Calu3 (cell line): ENCODE data around the genes BHLHA9 and SMG6.

- PRO-cap, result no peak
These were observed at the start of gene BHLHA9 for GRCh38 chr17:1270118-1270694. Gene BHLHA9, plus strand, starts transcription at chr17:1270444.

DNA sequence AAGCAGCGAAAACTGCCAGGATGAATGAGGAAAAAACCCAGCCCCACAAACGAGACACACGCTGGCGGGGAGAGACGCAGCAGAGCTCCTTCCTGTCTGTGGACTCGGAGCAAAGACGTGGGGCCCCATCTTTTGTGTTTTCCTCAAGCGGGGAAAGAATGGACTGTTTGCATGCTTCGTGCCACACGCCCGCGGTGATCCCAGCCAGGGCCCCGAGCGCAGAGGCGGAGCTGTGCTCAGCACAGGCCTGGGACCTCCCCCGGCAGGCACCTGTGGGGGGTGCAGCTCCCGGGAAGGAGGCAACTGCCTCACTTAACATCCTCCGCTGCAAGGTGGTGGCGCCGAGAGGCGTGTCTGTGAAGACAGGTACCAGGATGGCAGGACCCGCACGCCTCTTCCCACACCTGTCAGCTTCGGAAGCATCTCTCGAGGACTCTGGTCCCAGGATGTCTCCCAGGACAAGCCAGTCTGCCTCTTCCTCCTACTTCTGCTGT is 19.2 kb downstream of the TRARG1 start:
- PRO-cap, result no peak

- PRO-cap, result no peak
These were observed 6.6 kb downstream of the CRK start for GRCh38 chr17:1449538-1449737.

DNA sequence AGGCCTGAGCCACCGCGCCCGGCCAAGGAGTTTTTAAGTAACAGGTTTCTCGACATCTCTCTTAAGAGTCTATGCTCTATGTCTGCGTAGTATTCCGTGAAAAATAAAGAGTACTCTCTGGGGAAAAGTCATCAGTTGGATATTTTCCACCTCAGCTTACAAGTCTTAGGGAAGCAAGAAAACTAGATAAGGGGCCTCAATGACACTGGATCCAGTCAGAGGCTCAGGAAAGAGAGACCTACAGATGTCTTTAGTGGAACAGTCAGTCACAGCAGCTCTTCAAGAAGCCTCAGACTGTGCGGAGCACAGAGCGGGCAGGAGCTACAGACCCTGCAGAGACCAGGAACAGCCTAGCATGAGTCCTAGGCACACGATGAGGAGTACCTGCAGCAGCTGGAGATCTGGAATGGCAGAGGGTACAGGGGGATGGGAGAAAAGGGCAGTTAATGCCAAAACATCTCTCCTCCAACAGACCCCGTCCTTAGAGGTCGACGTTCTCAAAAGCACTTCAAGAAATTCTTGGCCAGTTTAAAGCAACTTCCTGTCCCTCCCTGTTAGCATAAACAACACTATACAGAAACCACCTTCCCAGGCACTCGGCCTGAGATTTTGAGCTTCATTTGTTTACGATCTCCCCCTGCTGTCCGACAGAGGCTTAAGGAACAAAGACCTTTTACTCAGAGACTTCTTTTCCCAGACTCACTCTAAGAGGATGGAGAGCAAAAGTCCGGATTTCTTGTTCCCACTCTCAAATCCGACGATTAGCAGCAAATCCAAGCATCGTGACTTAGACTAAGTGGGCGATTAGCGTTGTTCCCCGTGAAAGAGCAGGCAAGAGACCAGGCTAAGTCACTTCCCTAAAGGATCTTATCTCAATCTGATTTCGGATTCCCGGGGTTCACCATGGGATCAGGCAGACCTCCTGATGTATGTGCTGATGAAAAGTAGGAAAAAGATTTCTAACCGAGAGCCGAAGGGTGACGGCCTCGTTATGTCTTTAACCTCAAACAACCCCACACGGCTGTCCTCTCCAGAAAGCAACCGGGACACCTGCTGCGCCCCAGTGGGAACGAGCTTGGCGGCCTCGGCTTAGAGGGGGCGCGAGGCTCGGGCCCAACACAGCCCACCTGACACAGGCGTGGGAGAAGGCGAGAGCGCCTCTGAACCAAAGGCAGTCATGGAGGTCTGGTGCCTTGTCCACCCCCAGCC is 823 bp downstream of the INPP5K start:
- PRO-cap, result unidirectional peak, plus-strand start at position 702 of the sequence

DNA sequence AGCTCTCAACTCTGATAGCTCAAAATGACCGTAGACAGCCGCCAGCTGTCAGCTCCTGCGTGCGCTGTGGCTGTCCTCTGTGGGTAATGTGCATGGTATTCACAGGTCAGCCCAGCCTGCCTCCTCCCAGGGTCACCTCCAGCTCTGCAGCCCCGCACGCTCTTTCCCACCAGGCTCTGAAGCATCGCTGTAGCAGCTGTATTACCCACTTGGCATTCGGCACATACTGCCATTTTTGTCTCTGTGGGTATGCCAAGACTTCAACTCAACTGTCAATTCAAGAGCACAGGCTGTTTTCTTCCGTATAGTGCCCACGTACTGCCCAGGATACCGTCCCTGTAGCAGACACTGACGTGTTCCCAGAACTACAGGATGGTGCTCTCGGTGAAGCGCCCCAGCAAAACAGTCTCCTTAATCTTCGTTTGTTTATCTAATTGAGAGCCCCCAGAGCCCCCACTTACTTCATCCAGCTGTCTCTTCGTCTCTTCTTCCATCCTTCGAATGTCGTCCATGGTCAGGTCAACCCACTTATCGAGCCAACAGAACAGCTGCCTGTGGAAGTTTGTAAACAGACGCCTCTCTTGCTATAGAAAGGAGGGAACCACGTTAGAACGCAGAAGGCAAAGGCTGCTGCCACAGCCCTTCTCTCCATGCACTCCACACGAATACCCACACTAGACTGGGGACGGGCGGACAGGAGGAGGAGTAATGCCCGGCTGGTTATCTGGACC is 17.4 kb upstream of the INPP5K start:
- PRO-cap, result no peak

DNA sequence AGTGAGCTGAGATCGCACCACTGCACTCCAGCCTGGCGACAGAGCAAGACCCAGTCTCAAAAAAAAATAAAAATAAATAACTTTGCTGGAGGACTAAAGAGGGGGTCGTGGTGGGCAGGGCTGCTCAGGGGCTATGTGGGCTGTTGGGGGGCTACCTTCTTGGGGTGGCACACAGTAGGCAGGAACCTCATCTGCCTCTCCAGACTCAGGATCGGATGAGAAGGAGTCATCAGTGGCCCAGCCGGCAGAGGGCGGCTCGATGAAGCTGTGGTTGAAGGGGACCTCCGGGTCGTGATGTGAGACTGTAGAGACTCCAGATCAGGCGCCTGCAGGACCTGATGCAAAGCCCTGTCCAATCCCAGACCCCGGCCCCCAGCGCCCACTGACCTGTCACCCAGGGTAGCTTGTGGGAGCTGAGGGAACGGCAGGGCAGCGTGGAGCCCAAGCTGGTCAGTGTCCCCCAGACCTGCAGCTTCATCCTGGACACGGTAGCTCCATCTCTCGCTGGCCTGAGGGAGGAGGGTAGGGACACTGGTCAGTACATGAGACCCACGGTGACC is 8.0 kb upstream of the SLC43A2 start:
- PRO-cap, result no peak

DNA sequence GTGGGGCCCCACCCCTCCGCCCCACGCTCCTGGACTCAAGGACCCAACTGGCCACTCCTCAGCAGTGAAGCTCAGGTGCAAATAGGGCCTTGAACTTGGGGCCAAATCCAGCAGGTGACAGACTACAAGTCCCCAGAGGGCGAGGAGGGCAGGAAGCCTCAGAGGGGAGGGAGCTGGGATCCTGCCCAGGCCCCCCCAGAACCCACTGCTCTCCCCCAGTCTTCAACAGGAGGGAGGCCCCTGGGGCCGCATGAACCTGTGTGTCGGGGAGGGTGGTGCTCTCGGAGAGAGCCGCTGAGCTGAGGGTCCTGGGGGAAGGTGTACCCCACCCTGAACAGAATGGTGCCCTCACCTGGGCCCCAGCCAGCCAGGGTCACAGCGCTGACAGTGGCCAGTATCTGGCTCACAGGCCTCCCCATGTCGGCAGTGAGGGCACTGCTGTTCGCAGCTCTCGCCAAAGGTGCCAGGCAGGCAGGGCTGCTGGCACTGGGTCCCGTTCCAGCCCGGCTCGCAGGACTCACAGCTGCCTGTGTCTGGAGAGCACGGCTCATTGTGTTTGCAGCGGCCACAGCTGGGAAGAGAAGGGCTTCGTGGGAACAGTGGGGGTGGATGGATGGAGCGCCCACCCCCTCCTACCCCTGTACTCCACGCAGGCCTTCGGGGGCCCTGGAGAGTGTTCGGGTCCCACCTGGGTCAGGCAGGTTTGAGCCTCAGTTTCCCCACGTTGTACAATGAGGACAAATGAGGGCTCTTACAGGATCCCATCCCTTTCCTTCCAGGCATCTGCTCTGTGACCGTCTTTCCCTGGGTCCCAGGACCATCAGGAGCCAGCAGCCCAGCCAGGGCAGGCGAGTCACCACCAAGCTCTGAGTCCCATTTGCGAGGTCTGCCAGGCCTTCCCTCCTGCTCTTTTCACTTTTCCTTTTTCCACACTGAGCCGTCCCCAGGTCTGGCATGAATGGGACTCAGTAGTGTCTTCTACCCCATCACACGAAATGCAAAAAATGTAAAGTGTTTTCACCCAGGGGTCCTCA is 5.1 kb downstream of the SCARF1 start:
- PRO-cap, result no peak

DNA sequence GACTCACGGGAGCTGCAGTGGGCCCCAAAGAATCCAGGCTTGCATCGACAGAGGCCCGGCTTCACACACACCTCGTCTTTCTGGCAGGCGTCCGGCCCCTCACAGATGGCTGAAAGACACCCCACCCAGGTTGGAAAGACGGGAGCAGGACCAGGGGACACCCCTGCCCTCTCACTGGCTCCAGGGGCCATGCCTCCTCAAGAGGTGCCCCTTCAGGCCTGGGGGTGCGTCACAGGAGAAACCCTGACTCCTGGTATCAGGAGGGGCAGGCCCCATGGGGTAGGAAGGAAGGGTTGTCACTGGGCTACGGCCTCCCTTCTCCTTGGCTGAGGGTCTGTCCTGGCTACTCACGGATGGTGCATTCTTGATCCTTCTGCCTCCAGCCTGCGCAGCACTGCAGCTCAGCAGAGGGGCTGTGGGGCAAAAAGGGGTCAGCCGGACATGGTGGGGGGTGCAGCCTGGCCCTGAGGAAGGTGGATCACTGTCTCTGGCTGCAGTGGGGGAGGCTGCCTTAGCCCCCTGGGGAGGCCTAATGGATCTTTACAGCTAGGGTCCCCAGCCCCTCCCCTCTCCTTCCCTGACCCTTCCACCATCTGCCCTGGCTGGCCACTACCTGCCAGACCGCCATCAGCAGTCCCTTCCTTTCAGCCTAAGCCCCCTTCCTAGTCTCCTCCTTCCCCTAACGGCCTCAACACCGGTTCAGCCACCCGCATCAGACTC is 545 bp downstream of the SCARF1 start:
- PRO-cap, result no peak

DNA sequence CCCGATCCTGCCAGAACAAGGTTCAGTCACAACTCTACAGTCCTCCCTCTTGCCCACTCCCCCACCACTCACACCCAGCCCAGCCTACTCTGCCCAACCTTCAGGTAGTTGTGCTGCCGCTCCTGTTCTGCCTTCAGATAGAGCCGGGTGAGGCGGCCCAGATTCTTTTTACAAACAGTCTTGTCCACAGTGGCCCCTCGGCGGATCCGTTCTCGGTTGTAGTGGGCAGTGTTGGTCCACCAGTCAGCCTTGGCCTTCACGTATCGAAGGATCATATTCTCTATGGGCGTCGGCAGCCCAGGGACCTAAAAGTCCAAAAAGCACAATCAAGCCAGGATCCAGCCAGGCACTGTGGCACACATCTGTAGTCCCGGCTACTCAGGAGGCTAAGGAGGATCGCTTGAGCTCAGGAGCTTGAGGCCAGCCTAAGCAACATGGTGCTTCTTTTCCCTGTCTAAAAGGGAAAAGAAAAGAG is 8.2 kb downstream of the PRPF8 start:
- PRO-cap, result no peak

DNA sequence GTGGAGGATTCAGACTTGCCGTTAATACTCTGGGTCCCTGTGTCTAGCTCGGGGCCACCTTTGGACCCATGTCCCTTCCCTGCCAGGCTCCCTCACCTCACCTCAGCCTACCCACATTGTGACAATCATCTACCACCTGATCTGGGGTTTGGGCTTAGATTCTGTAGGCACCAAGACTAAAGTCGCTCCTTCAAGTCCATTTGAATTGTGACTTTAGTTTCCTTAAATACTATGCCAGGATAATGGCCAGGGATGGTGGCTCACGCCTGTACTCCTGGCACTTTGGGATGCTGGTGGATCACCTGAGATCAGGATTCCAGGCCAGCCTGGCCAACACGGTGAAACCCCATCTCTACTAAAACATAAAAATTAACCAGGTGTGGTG is 1.8 kb downstream of the SERPINF1 start:
- PRO-cap, result no peak

GRCh38 chr17:1796862-1797211 is 32.9 kb downstream of the SMYD4 start:
- PRO-cap, result no peak

DNA sequence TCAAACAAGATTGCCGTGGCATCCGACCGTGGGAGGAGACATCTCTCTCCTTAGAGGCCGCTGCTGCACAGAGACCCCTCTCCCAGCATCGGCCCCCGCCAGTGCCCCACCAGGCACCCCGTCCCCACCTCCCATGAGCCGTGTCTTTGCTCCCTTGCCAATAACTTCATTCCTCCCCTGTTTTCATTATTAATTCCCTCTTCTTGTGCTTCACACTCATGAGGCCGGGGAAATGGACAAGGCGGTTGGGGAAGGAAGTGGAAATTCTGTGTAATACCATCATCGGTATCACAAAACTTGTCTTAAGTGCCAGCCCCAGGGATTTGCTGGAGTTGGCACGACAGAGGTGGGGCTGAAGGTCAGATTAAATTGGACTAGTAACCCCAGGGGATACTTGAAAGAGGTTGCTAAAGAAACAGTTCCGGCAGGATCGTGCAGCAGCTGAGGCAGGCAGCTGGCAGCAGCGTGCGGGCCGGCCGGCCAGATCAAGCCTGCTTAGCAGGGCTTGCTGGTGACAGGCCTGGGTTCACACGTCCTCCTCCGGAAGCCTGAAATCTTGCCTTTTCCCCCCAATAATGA is 66.8 kb downstream of the RTN4RL1 start:
- PRO-cap, result no peak

DNA sequence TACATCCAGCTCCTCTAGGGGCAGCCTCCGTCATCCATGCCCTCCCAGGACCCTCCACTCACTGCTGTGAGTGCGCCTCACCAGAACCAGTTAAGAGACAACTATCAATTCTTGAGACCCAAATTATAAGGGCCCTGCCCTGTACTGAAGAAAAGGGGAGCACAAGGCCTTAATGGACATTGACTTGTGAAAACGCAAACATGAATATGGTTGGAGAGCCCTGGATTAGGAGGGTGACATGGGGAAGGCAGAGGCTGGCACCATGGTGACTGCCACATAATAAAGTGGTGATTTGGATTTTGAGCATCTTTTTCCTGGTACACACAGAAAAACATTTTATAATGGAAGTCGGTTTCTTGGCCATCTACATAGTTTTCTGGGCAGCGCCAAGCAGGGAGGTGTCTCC is 1.3 kb downstream of the OVCA2 start:
- PRO-cap, result no peak

DNA sequence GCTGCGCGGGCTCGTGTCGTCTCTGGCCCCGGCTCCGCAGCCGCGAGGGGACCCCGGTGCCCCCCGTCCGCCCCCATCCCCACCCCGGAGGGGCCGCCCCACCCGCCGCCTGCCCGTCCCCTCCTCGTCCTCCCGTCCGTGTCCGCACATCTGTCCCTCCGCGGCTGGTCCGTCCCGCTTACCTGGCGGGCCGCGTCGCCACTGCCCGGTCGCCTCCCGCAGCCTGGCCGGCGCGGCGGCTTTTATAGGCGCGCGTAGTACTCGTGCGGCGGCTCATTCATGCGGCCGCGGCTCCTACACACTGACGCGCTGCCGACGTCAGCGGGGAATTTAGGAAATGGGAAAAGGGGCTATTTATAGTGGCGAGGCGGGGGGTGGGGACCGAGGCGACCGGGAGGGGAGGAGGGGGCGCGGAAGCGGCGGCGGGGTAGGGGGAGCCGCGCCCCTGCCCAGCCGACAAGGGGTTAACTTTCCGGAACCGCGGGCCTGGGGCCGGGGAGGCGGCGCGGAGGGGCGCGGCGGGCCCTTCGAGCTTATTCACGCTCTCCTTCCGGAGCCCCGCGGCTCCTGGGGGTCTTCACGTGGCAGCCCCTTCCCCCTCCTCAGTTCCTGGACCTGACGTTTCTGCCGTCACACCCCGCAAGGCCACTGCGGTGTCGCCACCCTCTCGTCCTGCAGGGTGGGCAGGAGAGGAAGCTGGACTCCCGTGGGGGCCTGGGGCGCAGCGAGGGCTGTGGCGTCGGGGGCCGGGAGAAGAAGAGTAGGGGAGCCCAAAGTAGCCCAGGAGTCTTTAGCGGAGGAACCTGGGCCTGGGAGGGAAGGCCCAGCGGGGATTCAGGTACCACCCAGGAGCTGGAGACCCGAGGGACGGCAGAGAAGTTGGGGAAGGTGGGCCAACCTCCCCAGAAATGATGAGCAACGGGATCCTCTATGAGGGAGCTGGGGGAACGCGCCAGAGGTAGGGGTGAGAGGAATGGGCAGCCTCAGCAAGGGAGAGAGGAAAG is 3.7 kb upstream of the HIC1 start:
- PRO-cap, result unidirectional peak, minus-strand start at position 215 of the sequence

GRCh38 chr17:2068488-2069170 is 13.7 kb downstream of the HIC1 start:
- PRO-cap, result no peak

GRCh38 chr17:2074955-2076243 is 20.5 kb downstream of the HIC1 start:
- PRO-cap, result no peak

DNA sequence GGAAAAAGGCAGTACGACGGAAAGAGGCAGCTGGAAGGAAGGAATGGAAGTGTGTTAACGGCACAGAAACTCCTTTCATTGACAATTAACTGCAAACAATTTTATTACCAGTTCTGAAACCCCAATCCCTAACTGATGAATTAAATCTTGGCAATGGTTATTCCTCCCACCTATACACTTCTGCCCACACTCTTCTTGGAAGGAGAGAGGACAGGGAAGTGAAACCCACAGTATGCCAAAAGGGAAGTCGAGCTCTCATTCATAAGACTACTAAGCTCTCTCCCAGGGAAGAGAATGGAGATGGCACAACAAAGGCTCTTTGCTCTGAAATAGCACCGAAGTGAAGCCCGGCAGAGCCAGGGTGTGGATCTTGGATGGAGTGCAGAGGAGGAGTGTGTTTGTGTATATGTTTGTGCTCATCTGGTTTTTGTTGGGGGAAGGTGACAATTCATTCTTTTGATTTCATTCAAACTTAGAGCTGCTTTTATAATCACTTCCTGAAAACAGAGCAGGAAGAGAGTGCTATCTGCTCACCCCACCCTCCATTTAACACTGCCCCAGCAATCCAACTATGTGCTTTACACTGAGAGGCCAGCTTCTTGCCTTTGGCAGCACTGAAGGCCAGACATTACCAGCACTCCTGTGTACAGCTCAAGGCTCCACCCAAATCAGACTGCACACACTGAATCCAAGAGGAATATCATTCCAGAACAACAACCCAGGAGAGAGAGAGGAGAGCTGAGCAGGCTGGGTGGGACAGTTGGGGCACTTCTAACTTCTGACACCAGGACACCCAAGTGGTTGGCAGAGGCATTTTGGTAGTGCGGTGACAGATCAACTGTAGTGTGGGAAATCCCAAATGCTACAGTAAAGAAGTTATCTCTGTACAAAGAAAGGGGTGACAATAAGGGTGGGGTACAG is 68.7 kb downstream of the HIC1 start:
- PRO-cap, result no peak

DNA sequence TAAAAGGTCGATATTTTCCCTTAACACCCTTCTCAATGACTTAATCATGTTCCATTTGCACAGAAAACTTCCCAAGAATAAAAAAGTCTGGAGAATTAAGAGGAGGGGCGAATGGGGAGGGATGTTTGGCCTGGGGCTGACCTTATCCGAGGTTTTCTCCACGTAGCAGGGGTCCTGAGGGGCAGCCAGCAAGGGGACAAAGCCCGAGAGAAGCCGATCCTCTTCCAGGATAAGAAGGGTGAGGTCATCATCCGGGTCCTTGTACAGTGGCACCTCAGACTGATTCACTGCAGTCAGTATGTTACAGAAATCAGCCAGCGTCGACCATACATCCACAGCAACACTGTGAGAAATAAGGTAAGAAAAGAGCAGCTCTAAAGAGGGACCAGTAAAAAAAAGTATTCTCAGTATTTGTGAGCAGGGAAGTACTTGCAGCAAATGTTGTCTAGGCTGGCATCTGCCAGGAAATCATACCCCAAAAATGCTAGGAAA is 117.7 kb downstream of the HIC1 start:
- PRO-cap, result no peak

GRCh38 chr17:2302898-2303938 is at the start of gene SMG6:
Gene SMG6, minus strand, starts transcription at chr17:2303785.
- PRO-cap, result bidirectional peak, plus-strand start at chr17:2303375, minus-strand start at chr17:2303318; bidirectional peak, plus-strand start at chr17:2303956, minus-strand start at chr17:2303516

DNA sequence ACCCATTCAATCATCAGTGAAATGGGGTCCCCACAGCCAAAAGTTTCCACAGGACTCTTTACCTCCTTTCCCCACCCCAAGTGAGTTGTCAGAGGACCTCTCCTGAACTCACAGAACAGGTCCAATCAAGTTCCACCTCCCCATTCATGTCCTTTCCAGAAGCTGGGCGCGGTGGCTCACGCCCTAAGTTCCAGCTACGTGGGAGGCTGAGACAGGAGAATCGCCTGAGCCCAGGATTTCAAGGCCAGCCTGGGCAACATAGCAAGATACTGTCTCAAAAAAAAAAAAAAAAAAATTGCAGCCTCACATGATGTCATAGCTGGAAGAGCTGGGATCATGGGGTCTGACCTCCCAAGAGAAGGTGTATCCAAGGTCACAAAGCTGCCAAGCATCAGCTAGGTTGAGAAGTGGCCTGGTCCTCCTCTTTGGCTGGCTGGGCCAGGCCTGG is 5.4 kb upstream of the MNT start:
- PRO-cap, result bidirectional peak, plus-strand start at position 186 of the sequence, minus-strand start at position 82 of the sequence